ENCODE measurements around the genes SLC30A5, GTF2H2C and SERF1A.

- RRBS: no CpG with 5 or more reads among the region's 4 CpGs
These were observed 340.7 kb upstream of the CD180 start for GRCh38 chr5:67537237-67537782.

DNA sequence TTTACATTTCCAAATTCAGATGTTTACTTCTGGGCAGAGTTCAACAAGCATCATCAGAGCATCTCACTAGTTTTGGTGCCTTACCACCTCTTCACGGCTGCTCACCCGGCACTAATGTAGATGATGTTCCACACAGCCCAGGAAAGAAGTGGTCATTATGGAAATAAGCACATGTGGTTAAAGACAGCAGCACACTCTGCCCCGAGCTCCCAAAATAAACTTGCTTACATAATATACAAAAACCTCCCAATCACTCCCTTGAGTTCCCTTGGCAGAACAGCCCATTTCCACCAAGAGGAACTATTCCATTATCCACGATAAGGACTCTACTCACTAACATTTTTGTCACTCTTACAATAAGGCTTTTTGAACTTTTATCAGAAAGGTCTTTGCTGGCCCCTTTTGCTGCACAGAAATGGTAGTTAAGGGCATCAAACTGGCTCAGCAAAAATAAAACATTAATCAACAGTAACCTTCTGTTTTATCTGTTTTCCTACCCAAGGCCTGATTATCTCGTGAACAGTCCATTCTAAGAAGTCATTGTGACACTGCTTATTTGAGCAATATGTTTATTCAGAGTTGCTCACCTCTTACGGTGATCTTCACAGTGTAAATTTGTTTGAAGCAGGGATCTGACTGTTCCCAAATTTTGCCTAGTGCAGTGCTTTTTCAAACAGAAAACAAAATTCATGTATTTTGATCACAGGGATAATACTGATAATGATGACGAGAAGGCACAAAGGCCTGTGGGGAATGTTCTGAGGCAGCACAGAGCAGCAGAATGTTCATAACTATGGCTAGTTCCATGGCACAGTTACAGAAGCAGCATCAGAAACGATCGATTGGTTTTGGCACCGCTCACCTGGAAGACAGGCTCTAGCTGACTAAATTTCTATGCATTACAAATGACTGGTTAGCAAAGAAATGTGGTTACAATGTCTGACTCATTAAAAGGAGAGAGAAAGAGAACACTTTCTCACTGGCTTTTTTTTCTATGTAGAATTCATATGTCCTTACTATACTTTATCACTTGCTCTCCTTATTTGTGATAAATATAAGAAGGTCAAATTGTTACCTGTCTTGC lies 399.8 kb upstream of the PIK3R1 start:
- RRBS: no CpG with 5 or more reads among the region's 10 CpGs

DNA sequence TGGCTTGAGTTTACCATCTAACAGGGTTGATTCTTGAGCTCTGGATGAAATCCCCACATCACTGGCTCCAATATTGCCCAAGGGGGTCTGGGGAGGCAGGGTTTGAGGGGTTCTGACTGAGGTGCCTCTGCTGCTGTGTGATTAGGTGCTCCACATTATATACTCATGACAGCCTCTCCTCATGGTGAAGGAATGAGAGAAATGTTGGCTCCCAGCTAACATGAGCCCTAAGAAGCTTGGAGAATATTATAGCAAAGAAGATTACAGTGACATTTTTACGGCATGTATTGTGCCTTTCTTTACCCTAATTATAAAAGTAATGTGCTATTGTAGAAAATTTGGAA lies 229.6 kb upstream of the PIK3R1 start:
- RRBS: no CpG with 5 or more reads among the region's 1 CpG

- RRBS: no CpG with 5 or more reads among the region's 1 CpG
These were observed 48.5 kb upstream of the PIK3R1 start for GRCh38 chr5:68167108-68167498.

DNA sequence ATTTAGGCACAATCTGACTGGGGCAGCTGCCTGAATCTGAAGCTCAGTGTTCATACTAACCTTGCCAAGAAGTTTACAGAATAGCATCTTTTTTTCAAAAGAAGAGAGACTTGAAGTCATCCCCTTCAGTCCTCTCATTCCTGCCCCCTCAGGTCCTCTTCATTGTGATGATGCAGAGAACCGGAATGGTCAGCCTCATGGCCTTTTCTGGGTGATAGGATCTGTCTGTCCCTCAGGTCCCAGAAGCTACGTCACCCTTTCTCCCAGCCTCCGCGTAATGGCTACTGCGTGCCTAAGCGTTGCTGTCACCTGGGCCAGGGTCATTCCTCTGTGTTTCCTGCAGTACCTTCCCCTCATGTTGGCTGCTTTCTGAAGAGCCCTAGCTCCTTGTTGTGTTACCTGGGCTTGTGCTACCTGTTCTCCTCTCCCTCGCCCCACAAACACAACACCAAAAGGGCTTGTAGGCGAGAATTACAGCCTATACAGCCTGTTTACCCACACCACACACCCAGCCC lies 4.7 kb downstream of the PIK3R1 start:
- RRBS: no CpG with 5 or more reads among the region's 8 CpGs

- RRBS: no CpG with 5 or more reads among the region's 10 CpGs
These were observed 49.0 kb downstream of the PIK3R1 start for GRCh38 chr5:68264365-68265142.

GRCh38 chr5:68284925-68285758 lies 69.6 kb downstream of the PIK3R1 start:
- RRBS: no CpG with 5 or more reads among the region's 3 CpGs

DNA sequence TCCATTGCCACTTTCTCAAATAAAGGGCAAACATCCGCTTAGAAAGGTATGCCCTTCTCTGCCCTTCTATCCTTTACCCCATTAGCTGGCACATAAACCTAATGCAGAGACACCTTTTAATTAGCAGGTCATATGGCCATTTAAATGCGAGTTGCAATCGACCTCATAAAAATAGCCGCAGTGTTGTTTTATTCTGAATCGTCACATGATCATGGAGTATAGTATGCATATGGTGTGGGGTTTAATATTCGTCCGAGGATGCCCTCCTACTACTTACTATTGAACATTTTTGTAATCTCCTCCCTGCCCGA lies 72.0 kb downstream of the PIK3R1 start:
- RRBS: no CpG with 5 or more reads among the region's 8 CpGs

- RRBS: no CpG with 5 or more reads among the region's 3 CpGs
These were observed 378.0 kb downstream of the PIK3R1 start for GRCh38 chr5:68593411-68594009.

DNA sequence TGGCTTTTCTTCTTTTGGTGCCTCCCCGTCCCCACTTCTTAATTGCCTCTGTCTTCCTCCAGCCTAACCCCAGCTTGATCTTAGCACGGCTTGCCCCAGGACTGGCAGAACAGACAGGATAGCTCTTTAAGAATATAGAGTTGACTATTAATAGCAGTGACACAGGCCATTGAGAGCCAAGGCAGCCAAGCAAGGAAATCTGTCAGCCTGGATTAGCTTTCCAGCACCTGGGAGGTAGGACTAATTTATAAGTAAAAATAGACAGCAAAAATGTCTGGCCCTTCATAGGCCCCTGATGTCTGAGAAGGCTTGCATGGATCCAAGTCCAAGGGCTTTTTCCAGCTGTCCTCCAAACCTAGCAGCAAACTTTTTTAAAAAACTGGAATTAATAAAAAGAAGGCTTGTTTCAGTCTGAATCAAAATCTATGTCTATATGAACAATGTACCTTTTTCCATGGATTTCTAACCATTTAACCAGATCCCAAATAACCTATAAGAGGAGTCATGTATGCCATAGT lies 384.5 kb upstream of the SLC30A5 start:
- RRBS: no CpG with 5 or more reads among the region's 2 CpGs

- RRBS: 4% methylated on average over 28 of the region's 82 CpGs
These were observed at the start of gene SLC30A5 for GRCh38 chr5:69093977-69095030. TSS of gene SLC30A5 (plus strand) at chr5:69094014.

GRCh38 chr5:69167592-69168128 lies 710 bp downstream of the CCNB1 start:
- RRBS: no CpG with 5 or more reads among the region's 18 CpGs

GRCh38 chr5:69361860-69362573 lies 7.3 kb downstream of the AK6 start:
- RRBS: no CpG with 5 or more reads among the region's 4 CpGs

GRCh38 chr5:69370104-69370386 lies 427 bp downstream of the RAD17 start:
- RRBS: no CpG with 5 or more reads among the region's 7 CpGs

- RRBS: no CpG with 5 or more reads among the region's 6 CpGs
These were observed 9.9 kb downstream of the OCLN start for GRCh38 chr5:69502276-69503091.

- RRBS: no CpG with 5 or more reads among the region's 2 CpGs
These were observed 21.3 kb downstream of the OCLN start for GRCh38 chr5:69513893-69514272.

DNA sequence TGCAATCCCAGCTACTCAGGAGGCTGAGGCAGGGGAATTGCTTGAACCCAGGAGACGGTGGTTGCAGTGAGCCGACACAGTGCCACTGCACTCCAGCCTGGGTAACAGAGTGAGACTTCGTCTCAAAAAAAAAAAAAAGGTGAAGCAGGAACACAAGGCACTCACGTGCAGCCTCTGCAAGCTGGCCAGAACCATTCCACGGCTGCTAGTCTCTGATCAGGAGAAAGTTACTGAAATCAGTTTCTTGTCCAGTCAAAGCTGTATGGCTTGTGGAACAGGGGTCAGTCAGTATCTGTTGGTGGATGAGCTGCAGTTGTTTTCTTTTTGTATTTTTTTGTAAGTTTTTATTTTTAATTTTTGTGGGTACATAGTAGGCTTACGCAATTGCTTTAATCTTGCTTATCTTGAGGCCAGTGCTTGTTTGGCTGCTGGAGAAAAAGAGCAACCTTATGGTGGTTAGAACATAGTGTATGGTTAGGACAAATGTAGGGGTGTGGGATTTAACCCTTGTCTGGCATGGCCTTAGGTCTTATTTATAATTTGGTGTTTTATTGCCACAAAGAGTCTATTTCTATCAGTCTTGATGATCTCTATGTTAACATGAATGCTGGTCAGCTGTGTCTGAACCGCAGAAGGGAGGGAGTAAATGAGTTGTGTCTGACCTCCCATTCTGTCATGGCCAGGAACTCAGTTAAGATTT lies 32.7 kb upstream of the GTF2H2C start:
- RRBS: no CpG with 5 or more reads among the region's 7 CpGs

GRCh38 chr5:69559724-69560420 lies at the start of gene GTF2H2C:
TSS of gene GTF2H2C (plus strand) at chr5:69560191.
- RRBS: no CpG with 5 or more reads among the region's 43 CpGs

GRCh38 chr5:70400910-70401846 lies 351.7 kb downstream of the SMN2 start:
- RRBS: no CpG with 5 or more reads among the region's 76 CpGs

- RRBS: no CpG with 5 or more reads among the region's 29 CpGs
These were observed at the start of gene SERF1A for GRCh38 chr5:70900506-70900854. TSS of gene SERF1A (plus strand) at chr5:70900669.

Measured in UCH-1 (cell line).